Cardiac atrium fibroblast (primary cell): ENCODE results near the gene TIMM21.

GRCh38 chr18:70431235-70431434 is 142.3 kb downstream of the SOCS6 start:
- RAMPAGE, long total RNA = no peak

- RAMPAGE, long total RNA = no peak
Measured at GRCh38 chr18:72772267-72772590, 95.6 kb downstream of the NETO1 start.

DNA sequence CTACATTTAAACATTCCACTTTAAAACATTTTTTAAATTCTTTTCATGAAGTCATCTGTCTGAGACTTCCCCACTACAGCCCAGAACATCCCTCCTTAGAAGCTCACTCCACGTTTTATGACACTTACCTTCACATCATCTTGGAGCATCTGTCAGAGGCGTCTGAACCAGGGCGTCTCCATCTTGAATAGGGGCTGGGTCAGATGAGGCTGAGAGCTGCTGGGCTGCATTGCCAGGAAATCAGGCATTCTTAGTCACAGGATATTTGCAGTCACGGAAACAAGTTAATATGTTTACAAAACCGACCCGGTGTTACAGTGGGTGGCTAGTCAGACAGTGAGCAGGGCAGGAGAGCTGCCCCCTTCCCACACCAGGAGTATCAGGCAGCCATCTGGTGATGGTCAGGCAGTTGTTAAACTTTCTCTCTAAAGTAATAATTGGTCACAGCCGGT is 456.5 kb downstream of the FBXO15 start:
- RAMPAGE, long total RNA = no peak

DNA sequence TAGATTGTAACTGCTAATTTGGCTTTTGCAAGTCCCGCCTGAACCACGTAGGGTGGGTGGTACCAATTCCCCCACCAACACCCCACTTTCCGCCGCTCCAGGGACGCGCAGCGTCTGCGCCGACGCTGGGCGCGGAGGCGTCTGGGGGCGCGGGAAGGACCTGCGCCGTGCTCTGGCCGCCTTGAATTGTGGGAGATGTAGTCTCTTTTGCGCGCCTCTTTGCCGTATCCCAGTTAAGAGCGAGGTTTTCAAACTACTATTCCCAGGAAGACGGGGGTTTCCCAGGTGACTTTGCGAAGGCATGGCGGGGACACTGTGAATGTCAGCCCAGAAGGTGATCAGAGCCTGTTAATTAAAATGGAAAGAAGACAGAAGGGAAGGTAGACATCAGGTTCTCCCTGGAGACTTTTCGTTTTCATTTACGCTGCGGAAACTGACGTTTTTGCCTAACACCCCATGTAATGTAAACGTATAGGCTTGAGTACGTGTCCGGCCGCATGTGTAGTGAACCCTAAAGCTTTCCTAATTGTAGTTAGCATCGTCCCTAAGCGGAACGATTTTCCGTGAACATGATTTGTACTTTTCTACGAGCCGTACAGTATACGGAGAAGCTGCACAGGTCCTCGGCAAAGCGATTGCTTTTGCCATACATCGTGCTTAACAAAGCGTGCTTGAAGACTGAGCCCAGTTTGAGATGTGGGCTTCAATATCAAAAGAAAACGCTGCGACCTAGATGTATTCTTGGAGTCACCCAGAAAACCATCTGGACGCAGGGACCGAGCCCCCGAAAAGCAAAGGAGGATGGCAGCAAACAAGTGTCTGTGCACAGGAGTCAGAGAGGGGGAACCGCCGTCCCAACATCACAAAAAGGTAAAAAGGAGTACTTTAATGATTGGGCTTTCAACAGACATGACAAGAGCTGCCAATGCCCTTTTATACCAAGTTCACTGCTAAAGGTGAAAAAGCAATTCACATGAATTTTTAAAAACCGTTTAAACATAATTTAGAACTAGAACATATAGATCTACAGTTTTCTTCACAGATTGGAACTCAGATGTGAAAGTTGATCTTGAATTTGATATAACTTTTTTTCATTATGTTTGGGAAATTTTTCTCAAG is at the start of gene TIMM21:
Gene TIMM21, plus strand, starts transcription at position 284 of the 1,119 bp plus-strand sequence.
- RAMPAGE, long total RNA = start-site peak on the plus strand centred at position 304 of the sequence, 20 bp wide, 67 and 25 reads in 2 replicates

- RAMPAGE, long total RNA = no peak
Measured at GRCh38 chr18:74217338-74218147, 69.2 kb downstream of the TIMM21 start.

DNA sequence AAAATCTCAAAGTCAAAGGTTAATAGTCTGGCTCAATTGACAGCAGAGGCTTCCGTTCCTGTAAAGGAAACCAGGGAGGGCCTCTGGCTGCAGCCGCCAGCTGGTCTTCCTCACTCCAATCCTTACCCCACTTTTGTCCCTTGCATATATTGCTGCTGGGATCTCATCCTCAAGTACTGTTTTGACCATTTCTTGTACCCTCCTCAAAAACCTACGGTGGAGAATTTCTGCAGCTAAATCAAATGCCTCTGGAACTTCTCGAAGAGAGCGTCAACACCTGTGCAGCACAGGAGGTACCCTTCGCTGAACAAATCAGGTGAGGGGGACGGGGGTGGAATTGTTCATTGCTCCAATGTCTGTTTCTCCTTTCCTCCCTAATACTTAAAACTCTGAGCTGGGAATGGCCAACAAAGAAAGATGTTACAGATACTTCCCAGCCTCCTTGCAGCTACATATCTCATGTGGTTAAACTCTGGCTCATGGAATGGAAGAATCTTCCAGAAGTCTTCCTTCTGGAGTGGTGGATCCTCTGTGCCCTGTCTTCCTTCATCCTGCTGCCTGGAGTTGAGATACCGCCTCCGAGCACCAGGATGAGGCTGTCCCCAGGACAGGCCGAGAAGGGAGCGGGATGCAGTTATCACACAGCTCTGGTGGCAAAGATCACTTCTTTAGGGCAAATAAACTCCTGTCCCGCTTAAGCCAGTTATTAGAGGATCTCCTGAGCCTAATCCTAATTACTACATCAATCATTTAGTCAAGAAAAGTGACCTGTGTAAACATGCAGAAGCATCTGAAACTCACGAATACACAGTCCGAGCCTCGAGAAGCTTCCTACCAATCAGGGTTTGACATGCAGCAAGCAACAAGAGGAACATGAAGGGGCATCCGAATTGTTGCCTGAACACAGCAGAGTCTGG is 16.7 kb downstream of the CYB5A start:
- RAMPAGE, long total RNA = no peak

DNA sequence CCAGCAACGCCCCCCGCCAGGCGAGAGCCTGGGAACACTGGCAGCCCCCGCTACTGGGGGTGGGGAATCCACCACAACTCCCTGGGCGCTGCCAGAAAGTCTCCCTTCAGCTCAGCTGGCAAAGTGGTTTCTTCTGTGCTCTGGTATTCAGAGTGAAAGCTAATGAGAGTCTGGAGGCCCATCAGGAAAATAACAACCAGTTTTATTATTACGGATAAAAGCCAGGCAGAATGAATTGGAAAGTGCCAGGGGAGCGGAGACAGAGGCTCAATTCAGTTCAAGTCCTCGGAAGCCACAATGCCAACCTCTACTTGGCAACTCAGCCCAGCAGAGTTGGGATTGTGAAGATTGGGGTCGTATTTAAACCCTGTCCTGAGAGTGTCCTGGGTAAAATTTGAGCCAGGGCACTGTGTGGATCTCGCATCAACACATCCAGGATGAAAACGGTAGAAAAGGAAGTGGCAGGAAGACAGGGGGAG is 2.7 kb downstream of the DIPK1C start:
- RAMPAGE, long total RNA = no peak

- RAMPAGE, long total RNA = no peak
Measured at GRCh38 chr18:74457641-74458654, 840 bp upstream of the DIPK1C start.

DNA sequence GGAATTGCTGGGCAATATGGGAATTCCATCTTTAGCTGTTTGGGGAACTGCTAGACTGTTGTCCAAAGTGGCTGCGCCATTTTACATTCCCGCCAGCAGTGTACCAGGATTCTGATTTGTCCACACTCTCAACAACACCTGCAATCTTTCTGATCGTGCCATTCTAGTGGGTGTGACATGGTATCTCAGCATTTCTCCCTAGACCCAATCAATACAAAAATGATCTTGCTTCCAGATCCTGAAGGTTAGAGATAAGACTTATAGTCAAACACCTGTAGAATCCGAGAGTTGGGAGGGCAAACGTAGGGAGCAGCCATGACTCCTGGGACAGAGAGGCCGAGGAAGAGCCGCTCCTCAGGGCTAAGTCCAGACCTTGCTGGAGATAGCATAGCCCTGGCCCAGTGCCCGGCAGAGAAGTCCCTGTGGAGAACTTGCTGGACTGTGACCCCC is 8.8 kb upstream of the CNDP1 start:
- RAMPAGE, long total RNA = no peak

DNA sequence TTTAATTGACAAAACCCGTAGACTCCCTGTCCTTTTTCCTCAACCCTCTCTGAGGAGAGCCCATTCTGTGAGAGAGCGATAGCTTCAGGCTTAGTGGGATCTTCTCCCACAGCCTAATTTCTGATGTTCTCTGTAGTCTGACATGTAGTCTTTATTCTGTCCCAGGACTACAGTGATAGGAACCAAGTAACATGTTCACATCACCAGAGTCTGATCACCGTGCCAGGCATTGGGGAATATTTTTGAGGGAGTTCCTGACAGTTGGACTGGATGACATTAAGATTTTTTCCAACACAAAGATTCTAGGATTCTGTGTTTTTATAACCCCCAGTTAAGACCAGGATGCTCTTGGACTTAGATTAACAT is 72.2 kb downstream of the ZNF407 start:
- RAMPAGE, long total RNA = no peak

- RAMPAGE, long total RNA = no peak
Measured at GRCh38 chr18:75203806-75204677, 4.9 kb downstream of the PTGR3 start.

- RAMPAGE, long total RNA = no peak
Measured at GRCh38 chr18:76350501-76350813, 144.6 kb downstream of the ZNF516 start.

DNA sequence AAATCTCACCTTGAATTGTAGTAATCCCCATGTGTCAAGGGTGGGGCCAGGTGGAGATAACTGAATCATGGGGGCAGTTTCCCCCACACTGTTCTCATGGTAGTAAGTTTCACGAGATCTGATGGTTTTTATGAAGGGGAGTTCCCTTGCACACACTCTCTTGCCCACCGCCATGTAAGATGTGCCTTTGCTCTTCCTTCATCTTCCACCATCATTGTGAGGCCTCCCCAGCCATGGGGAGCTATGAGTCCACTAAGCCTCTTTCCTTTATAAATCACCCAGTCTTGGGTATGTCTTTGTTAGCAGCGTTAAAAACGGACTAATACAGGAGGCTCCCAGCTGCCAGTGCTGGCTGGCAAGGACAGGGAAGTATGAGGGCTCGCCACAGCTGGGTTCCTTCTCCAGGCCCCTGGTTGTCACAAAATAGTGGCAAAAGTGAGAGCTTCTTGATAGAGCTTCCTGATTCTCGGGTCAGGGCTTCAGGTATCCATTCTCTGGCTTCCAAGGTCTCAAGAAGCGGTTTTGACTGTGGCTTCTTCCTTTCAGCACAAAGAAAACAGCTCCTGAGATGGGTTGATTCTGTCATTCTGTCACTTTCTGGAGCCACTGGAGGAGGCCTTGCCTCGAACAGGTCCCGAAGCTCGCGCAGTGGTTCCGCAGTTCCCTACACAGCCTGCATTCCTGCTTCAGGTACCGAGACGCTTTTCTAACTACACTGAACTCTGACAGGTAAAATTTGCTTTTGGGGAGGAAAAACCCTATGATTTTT is 85.0 kb downstream of the ZNF516 start:
- RAMPAGE, long total RNA = no peak

- RAMPAGE, long total RNA = no peak
Measured at GRCh38 chr18:76467168-76468582, 27.4 kb downstream of the ZNF516 start.

GRCh38 chr18:76476838-76477890 is 17.9 kb downstream of the ZNF516 start:
- RAMPAGE, long total RNA = no peak

DNA sequence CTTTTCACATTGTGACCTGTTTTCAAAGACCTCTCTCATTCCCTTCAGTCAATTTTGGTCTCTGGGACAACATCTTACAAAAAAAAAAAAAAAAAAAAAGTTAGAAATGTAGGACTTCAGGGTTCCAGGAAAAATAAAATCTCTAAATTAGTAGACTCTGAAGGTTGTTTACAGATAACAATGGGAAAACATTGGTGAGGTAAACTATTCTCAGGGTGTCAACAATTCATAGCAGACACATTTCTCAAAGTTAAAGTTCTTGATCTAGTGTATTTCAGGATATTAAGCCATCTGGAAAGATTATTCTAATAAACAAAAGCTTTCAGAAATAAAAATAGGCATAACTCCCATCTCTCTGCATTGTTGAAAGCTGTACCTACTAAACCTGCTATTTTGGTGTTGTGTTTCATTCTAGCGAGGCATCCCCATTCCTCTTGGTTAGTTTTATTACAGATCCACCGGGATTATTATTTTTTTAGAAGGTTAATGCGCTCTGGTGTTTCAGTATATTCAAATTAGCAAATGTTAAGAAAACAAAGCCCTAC is 5.5 kb downstream of the ZNF516 start:
- RAMPAGE, long total RNA = no peak

DNA sequence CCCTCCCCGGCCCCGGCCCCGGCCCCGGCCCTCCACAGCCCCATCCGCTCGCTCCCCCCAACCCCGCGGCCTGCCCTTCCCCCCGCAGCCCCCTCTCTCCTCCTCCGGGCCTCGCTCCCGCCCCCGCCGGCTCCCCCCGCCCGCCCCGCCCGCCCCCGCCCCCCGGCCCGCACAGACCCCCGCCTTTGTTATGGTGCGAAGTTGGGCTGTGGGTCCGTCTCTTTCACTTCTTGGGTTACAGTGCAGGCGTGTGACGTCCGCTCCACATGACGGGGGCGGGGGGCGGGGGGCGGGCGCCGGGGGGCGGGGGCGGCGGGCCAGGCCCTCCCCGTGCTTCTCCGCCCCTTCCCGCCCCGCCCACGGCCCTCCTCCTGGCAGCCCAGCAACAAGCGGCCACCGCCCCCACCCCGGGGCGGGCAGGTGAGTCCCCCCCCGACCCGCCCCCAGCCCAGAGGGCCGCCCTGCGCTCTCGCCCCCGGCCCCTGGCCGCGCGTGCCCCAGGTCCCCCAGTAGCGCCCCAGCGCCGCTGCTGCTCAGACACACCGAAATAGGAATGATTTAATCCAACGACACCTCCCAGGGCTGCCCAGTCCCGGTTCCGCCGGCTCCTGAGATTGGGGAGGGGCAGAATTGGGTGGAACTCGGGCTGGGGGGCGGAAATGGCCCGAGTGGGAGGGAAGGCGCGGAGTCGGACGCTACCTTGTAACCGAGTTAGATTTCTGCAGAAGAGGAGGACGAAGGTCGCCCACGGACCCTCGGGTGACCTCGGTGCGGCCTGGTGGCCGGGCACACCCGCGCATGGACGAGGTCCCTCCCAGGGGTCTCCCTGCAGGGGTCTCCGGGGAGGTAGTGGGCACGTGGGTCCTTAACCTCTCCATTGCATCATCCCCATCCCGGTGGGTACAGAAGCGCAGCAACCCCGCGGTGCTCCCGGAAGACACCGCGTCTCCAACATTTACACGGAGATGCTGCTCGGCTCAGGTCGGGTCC is 3.5 kb downstream of the ZNF516 start:
- RAMPAGE, long total RNA = no peak

DNA sequence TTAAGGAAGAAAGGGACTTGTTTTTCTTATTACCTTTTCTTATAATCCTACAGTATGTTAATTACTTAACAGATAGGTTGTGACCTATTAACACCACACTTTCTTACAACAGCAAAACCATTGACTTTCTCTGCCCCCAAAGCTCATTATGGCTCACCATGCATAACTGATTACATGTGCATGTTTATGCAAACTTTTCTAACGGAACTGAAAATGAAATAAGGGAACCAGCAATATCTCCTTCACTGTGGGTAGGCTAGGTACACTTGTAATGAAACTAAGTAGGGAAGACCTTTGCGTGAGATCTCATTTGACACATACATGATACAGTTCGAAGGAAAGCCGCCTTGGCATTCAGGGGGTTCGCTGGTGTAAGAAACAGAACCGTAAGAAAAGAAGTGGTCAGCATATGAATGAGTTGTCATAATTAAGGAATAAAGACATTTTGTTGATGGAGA is 4.9 kb upstream of the ZNF516 start:
- RAMPAGE, long total RNA = no peak

GRCh38 chr18:76599298-76599858 is 104.3 kb upstream of the ZNF516 start:
- RAMPAGE, long total RNA = no peak

DNA sequence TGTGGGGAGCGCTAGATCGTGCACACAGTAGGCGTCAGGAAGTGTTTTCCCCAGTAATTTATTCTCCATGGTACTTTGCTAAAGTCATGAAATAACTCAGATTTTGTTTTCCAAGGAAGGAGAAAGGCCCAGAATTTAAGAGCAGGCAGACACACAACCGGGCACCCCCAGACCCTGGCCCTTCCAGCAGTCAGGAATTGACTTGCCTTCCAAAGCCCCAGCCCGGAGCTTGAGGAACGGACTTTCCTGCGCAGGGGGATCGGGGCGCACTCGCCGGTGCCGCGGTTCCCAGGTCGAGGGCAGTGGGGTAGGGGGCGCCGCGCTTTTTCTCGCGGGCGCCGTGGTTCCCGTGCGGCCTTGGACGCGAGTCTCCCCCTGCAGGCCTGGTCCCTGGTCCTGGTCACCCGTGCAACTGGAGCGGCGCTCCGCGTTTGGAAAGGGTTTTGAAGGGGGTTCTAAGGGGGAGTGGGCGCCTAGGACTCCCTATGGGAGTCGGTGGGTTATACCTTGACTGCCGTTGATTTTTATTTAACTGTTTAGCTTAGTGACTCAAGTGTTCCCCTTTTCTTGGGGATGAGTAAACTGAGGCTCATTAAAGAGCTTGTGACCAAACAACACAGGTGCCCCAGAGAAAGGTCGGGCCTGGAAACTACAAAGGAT is 1.3 kb downstream of the ZNF236 start:
- RAMPAGE, long total RNA = no peak